Metanephros (tissue), 2 donors: ENCODE results near the gene HRH4.

DNA sequence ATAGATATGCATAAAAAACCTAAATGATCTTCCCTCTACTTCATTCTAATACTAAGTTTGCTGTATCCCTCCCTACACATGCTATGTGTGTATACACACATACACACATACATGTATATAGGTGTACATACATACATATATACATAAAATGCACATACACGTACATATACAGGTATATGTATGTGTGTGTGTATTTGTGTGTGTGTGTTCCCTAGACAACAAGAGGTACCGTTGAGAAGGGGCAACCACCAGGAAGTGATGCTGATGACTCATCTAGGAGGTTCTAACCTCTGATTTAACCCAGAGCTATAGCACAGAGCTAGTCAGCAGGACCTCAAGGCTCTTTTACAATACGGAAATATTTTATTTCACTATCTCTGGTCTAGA lies 139.1 kb downstream of the LAMA3 start:
- RAMPAGE, long total RNA: no peak

GRCh38 chr18:23872411-23873305 lies 141.9 kb upstream of the TTC39C start:
- RAMPAGE, long total RNA: no peak

DNA sequence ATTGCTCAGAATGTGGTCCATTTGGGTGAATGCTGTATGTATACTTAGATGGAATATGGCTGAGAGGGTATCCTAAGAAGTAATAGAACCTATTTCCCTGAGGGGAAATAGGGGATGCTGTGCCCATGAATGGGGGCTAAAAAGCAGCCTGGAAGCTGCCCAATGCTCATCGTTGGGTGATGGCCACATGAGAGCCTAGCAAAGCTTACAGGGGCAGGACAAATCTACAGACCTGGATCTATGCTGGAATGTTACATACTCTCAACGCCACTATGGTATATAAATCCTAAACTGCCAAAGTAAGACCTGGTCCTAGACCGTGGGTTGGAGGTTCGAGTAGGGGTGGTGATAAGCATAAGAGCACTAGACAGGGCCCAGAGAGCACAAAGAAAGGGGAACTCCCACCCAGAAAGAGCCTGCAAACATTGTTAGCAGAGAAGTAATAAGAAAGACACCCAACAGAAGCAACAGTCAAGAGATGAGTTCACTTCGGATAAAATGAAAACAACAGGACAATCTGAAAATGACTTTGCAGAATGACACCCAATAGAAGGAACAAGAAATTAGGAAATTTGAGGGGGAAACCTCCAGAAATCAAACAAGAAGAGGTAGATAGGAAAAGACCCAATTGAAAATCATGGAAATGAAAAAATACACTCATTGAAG lies 117.9 kb upstream of the TTC39C start:
- RAMPAGE, long total RNA: no peak

DNA sequence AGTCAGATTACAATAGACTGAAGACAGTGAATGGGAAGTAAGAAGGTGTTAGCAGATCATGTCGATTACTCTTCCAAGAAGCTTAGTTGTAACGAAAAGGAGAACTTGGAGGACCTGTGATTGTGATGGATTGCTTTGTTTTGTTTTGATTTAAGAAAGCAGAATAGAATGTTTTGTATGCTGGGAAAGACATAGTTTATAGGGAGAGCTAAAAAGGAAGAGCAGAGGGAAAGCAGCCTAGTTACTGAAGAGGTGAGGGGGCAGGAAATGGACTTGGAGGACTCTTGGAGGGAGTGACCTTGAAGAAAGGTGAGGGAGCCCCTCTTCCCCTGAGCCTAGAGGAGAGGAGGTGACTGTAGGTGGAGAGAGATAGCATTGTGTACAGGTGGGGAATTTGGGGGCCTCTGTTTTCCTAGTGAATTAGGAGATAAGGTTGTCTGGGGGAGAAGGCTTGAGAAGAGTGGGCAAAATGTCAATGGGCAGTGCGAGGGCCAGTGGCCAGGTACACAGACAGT lies 49.1 kb upstream of the TTC39C start:
- RAMPAGE, long total RNA: no peak

DNA sequence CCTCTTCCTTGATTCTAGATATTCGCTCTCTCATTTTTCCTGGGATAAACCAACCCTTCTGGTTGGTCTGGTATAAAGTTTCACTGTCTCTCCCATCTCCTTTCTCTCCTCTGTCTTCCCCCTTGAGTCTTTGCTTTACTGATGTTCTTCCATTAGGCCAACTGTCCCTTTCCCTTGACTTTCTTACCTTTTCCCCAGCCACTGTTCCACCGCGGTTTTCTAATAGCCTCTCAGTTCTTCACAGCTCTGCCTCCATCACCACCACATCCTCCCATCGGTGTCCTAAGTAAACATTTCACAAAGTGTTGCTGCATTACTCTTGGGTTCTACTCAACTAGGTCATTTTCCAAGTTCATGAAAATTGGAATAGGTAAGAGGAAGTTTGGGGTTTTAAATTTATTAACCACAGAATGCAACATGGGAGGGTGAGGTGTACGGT lies 13.2 kb upstream of the TTC39C start:
- RAMPAGE, long total RNA: no peak

DNA sequence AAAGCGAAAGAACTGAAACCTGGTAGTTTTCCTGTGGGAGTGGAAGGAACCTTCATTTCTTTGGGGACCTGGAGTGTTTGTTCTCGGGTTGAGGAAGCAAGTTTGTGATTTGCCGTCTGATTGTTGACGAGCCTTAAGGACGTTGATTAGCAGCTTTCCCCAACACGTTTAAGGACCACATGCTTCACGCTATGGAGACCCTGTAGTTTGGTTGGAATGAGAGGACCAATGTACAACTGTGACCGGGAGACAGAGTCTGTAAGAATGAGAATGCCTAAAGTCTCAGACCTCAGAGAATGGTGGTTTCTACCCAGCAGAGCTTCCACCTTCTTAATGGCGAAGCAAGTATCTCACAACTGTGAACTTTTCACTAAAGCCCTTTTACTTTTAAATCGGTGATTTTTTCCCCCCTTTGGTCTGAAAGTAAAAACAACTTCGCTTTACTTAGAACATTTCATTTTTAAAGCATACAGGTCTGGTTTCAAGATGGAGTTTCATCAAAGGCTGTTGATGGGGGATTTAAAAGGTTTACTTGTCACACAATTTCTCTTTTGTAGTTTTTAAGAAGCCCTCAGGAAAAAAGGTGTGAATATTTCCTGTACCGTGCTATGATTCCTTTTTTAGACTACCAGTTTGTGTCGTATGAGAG lies 1.4 kb downstream of the TTC39C start:
- RAMPAGE, long total RNA: no peak

DNA sequence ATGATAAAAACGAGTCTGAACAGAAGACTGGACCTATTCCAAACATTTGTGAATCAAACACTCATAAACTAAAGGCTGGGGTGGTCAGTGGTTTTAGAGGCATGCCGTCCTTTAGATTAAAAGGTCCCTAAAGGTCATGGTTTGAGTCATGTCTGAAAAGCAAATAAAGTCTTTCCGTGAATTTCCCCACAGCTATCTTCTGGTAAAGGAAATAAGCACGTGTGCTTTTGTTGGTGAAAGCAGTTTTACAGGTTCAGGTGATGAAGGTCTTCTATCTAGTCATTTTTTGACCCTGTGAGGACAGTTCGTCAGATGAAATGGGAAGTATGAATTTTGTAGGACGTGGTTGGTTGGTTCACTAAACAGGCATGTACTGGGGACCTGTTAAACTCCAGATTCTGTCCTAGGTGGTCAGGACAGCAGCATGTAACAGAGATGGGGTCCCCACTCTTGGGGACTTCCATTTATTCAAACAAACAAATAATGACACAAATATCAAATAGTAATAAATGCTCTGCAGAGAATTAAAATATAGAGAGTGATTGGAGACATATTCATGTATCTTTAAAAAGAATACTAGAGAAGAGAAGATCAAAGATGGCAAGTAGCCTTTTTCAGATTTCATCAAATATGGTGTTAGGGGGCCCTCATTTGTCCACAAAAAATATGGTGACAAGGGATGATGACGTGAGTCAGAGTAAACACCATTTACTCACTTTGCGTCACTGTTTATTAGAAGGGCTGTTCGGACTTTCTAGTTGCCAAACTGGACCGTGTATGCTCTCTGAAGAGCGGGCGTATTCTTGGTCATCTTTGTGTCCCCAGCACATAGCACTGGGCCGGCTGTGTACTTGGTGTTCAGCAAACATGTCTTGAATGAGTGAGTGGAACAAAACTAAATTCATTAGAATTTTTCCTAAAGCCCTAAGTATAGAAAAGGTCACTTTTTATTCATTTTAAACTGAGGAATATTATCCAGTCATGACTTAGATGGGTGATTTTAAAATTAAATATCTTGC lies 37.3 kb downstream of the TTC39C start:
- RAMPAGE, long total RNA: no peak

- RAMPAGE, long total RNA: no peak
Observed at GRCh38 chr18:24460293-24460694, at the start of gene HRH4. Gene HRH4, plus strand, starts transcription at chr18:24460637.

- RAMPAGE, long total RNA: no peak
Observed at GRCh38 chr18:25285935-25286557, 65.9 kb downstream of the ZNF521 start.

DNA sequence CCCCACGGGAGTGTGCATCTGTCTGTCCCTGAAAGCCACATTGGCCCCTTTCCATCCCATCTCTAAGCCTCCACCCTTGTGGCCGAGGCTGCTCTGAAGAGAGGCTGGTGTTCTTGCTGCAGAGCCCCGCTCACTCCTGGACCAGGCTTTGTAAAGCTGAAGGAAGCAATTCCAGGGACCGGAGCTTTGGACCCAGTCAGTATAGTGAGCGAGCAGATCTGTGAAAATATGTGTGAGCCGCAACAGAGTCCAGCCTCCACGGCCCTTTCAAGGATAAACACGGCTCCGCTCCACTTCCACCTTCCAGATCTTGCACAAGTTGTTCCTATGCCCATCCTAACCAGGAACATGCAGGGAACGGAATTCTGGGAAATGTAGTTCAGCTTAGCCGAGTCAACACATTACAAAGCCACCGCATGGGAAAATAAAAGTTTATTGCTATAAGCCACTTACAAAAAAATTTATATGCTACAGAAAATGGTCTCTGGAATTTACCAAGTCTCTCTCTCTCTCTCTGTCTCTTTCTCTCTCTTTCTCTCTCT lies 151.6 kb upstream of the ZNF521 start:
- RAMPAGE, long total RNA: no peak

GRCh38 chr18:26501072-26501522 lies 47.3 kb downstream of the KCTD1 start:
- RAMPAGE, long total RNA: no peak

DNA sequence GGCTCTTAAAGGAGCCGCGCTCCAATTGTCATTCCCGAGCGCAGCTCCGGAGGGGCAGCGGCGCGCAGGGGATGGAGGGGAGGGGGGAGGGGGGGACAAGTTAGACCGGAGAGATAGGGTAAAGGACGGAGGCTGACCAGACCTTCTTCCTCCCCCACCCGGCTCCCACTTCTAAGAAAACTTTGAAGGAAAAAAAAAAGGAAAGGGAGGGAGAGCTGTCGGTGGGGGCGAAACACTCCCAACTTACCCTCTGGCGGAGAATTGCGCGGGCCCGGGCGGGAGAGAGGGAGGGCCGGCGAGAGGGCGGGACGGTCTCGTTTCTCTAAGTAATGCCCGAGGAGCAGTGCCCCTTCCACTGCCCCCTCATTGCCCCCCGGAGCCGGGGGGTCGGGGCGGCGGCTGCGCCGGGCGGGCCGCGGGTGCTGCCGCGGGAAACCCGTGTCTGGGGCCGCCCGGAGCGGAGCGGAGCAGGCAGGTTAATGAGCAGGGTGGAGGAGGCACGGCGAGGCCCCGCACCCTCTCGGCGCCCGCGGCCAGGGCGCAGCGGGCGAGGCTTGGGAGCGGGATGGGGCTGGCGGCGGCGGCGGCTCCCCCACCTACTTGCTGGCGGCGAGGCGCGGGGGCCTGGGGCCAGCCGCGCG lies 411 bp upstream of the KCTD1 start:
- RAMPAGE, long total RNA: no peak

DNA sequence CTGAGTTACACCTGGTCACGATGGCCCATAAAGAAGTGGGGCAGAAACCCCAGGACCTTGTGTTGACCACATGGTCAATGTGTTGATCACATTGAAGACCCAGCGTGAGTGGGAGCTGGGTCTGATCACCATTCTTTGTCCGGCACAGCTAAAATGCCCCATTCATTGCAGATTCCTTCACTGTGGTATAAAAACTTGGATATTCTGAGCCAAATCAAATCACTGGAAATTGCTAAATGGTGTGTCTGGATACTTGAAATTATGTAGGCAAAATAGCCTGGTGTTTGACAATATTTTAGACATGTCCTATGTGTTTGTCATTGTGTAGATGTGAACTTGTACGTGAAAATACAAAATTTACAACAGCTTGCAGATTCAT lies 117.0 kb upstream of the KCTD1 start:
- RAMPAGE, long total RNA: no peak

DNA sequence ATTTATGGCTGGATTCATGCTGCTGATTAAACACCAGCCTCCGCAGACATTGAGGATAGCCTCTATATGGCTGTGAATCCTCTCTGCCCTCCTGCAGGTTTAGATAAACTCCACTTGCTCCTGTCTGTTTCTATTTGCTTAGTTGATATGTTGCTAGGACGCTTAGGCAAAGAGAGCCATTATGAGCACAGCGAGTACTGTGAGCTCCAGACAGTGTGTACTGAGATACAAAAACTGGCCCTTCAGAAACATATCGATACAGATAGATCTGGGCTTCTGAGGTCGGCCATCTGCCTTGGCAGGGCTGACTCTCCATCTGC lies 127.7 kb downstream of the CHST9 start:
- RAMPAGE, long total RNA: no peak

DNA sequence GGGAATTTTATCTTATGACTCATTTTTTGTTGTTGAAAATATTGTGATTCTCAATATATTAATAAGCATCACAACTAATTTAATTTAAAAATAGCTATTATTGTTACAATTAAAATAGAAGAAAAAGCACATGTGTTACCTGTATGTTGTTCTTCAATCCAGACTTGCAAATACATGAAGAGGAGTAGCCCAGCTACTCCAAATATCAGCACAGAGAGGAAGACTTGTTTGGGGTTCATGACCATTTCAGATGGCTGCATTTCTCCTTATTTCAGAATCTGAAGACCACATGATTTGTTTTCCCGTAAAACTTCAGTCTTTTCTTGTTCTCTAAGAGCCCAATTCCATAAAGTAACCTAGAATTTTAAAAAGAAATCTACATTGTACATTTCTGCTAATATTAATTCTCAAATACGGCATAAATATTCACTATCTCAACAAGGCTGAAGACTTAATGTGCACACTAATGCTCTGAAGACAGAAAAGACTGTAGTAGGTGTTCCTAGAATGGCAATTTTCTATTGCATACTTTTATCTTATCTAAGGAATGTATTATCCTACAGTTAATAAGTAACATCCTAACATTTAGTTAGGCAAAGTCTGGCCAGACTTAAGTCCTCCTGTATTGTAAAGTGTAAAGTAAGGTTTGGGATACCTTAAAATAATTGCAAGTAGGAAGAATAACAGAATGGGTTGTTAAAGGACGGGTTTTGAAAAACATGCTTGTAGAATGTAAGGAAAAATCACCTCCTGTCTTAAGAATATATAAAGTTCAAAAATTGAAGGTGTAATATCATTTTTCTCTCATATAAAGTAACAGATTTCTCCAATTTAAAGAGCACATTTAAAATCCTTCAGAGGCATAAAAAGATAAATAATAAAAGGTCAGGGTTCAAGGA lies 42.3 kb downstream of the CHST9 start:
- RAMPAGE, long total RNA: no peak

- RAMPAGE, long total RNA: no peak
Observed at GRCh38 chr18:27143762-27144190, 41.3 kb downstream of the CHST9 start.

- RAMPAGE, long total RNA: no peak
Observed at GRCh38 chr18:27184056-27184995, 782 bp downstream of the CHST9 start.

GRCh38 chr18:27605326-27605606 lies 420.2 kb upstream of the CHST9 start:
- RAMPAGE, long total RNA: no peak

DNA sequence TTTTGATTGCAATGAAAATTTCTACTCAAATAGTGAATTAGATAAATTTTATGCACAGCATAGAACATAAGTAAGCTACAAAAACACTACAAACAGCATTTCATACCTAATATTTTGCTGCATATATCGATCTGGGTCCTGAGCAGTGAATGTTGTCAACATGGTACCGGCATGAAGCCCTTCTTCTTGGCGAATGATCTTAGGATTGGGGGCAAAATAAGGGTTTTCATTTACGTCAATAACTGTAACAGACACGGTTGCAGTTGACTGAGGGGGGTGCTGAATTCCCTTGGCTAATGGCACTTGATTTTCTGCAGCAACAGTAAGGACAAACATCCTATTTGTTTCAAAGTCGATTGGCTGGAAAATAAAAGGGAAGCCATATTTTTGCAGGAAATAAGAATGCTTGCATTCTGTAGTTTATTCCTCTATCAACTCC lies 186.9 kb downstream of the CDH2 start:
- RAMPAGE, long total RNA: no peak

DNA sequence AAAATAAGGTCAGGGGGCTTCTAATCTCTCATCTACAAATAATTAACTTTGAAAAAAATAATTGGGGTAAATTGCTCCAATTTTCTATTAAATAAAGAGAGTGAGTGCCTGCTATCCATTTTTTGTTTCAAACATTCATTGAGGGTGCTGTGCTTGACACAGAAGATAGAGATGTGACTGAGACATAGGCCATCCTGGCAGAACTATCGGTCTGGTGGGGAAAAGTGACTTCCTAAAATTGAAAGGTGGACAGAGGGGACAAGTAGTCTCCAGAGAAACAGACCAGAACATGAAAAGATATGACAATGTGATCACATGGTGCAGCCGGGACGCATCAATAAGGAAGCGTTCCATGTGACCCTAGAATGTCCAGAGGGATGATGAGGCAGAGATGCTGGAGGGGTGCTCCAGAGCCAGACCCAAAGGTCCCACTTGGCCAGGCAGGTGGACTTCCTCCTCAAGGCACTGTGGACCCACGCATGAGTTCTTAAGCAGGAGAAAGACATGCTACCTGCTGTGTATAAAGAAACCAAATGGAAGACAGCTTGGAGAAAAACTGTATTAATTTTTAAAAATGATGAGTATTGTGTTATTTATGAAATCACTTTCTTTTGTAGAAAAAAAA lies 50.2 kb downstream of the CDH2 start:
- RAMPAGE, long total RNA: no peak